Bronchus (tissue), 1 donor: ENCODE results near the gene UGT8.

GRCh38 chr4:111336659-111337029 is 713.8 kb upstream of the PITX2 start:
- PRO-cap, result unidirectional peak, plus-strand start at chr4:111336946

DNA sequence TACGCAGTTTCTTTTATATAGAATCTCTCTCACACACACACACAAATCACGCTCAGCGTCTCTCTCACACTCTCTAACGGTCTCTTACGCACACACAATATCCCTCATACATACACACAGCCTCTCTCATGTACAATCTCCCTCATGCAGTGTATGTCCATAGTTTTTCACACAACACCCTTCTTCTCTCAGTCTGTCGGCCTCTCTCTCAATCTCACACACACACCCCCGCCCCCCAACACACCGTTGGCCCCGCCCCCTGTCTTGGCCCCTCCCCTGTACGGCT is 225 bp upstream of the FAM241A start:
- PRO-cap, result bidirectional peak, plus-strand start outside the sequence, minus-strand start at position 230 of the sequence

GRCh38 chr4:112187452-112188126 is 42.3 kb downstream of the FAM241A start:
- PRO-cap, result no peak

GRCh38 chr4:112279939-112280389 is 5.7 kb downstream of the TIFA start:
- PRO-cap, result no peak

GRCh38 chr4:112645428-112645964 is 8.6 kb downstream of the LARP7 start:
- PRO-cap, result no peak

DNA sequence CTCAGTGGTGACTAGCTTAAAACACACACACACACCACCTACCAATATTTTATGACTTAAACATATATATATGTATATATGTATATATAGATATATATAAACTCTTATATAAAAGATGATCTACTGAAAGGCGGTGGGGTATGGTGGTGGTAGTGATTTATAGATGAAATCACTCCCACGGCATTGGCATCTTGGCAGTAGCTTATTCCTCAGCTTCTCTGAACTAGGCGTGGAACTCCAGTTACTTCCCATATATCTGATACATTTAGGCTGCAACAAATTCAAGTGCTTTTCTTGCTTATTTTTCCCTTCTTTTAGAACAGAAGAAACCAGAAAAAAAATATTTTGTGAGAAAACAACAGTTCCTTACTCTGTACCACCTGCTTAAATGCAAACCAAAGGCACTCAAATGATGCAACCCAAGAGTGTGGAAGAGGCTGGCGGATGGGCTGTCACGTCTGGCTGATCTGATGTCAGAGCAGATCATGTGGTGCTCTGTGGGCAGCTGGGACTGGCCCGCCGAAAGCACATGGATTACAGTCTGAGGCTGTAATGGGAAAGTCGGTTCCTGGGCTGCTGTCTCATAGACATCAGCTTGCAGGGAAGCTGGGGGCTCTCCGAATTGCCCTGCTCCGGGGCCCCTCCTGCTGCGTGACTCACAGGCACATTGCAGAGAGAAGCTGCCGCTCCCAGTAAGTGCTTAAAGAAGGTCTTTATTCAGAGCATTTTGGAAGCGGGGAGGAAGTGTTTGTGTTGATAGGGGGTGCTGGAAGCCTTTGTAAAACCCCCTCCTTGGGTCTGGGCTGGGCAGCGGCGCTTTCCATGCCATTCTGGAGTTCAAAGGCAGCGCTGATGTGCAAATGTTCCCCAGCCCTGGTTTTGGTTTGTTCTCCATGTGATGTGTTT is 180.9 kb downstream of the LARP7 start:
- PRO-cap, result no peak

GRCh38 chr4:113106197-113106463 is 56.7 kb downstream of the ANK2 start:
- PRO-cap, result no peak

DNA sequence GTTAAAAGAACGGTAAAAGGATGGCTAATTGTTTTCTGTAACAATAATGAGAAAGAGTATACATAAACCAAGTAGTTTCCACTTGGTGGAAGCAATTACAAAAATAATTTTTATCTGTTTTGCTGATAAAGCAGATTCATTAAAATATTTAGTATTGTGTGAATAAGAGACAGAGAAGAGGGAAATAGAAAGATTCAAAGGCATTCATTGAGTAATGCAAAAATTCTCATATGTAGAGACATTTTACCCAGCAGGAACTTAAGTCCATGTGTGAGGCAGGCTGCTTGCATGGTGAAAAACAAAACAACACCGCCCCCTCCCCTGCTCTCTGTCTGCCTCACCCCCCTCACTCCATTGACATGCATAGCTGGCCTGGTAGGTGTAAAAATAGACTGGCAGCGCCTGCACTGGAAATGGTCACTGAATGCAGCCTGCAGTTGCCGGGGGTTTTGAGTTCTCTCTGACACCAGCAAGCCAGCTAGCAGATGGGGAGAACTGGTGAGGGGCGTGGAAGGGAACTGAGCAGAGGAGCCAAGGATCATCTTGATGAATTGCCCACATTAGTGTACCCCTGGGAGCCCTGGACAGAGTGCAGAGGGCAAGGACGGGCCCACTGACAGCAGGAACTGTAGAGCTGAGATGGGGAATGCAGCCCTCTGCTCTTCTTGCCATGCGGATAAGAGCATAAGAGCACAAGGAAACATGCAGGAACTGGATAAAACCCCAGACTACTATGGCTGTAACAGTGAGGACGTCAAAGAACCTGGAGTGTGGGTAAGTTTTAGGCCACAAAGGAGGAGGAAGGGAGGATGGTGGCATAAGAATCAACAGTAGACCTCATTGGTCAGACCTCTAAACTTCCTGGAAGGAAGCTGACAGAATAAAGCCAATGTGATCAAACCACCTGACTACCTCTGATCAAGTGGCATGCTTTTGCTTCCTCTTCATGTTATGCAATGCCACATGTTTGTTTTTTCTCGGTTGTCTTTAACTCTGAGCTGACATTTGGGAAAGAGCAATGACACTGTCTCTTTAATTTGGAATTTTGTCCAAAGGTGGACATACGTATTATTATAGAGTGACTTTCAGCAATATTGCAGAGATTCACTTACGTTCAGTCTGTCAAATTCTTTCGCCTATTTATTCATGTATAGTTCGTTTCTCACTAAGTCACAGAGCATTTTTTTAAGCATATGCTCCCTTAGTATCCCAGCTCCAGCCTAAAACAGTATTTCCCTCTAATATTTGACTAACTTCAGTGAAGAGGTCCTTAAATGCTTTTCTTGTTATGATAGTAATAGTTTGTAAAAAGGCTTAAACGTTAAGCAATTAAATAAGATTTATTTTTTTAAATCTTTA is 96.3 kb downstream of the ANK2 start:
- PRO-cap, result bidirectional peak, plus-strand start at position 1,005 of the sequence, minus-strand start at position 756 of the sequence

- PRO-cap, result no peak
Measured at GRCh38 chr4:113181674-113182055, 132.2 kb downstream of the ANK2 start.

DNA sequence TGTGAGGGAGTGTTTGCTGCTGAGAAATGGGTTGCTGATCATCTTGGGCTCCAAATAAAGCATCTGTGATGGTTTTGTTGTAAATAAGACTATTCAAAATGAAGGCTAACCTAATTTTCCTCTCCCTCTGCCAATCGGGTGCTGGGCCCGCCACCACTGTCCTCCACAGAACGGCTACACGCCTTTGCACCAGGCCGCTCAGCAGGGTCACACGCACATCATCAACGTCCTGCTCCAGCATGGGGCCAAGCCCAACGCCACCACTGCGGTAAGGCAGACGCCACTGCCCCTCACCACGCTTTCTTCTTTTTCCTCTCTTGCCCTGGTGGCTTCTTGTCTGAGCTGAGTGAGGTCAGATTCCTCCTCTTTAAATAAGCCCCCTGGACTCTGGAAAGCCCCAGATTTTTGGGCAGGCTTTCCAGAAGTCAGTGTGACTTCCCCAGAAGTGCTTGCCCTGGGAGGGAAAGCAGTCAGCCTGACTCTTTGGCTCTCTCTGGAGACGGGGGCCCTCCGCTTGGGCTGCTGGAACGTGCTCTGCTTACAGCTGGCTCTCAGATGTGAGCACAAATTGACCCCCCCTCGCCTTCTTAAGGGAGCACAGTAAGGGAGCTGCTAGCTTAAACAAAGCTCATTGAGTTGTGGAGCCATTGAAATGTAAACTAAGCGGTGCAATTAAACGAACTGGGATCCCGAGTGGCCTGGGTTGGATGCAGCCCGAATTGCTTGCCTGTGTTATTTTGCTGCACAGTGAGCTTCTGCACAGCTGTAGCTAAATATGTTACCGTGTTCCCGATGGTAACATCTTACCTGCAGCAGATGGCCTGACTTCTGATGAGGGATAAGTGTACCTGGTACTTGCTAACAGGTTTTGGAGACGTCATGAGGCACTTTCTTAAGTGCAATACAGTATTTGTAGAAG is 243.1 kb downstream of the ANK2 start:
- PRO-cap, result no peak

DNA sequence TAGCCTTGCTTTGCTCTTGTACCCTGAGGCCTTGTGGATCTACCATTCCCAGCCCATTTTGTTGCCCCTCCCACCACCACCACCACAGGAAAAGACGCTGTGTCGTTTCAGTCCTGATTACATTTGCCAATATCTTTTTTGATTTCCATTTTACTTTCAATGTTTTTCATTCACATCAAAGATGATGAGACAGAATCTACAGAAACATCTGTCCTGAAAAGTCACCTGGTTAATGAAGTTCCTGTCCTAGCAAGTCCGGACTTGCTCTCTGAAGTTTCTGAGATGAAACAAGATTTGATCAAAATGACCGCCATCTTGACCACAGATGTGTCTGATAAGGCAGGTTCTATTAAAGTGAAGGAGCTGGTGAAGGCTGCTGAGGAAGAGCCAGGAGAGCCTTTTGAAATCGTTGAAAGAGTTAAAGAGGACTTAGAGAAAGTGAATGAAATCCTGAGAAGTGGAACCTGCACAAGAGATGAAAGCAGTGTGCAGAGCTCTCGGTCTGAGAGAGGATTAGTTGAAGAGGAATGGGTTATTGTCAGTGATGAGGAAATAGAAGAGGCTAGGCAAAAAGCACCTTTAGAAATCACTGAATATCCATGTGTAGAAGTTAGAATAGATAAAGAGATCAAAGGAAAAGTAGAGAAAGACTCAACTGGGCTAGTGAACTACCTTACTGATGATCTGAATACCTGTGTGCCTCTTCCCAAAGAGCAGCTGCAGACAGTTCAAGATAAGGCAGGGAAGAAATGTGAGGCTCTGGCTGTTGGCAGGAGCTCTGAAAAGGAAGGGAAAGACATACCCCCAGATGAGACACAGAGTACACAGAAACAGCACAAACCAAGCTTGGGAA is 303.6 kb downstream of the ANK2 start:
- PRO-cap, result no peak

DNA sequence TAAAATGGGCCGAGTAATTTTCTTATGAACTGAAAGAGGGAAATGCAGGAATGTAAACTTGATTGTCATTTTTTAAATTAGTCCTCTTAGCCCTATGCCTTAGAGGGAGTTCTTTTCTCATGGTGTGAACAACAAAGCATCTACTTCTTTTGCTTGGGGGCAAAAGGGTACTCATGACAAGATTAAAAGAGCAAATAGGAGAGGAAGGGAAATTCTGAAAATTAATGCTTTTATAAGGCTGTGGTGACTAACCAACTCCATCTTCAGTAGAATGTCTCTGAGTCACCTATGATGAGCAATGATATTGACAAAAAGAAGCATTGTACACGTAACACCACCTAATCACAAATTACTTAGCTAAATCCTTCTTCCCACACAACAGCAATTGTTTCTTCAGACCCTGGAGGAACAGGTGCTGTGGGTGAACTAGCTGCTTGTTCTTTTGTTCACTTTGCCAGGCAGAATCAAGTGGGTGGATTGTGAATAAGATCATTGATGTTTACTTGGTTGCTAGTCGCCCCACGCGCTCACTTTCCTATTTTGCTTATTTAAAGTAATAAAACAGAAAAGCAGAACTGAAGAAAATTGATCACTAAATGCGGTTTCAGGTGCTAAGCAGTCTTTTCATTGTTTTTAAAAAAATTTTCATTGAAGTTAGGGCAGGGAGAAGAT is 315.6 kb downstream of the CAMK2D start:
- PRO-cap, result no peak

DNA sequence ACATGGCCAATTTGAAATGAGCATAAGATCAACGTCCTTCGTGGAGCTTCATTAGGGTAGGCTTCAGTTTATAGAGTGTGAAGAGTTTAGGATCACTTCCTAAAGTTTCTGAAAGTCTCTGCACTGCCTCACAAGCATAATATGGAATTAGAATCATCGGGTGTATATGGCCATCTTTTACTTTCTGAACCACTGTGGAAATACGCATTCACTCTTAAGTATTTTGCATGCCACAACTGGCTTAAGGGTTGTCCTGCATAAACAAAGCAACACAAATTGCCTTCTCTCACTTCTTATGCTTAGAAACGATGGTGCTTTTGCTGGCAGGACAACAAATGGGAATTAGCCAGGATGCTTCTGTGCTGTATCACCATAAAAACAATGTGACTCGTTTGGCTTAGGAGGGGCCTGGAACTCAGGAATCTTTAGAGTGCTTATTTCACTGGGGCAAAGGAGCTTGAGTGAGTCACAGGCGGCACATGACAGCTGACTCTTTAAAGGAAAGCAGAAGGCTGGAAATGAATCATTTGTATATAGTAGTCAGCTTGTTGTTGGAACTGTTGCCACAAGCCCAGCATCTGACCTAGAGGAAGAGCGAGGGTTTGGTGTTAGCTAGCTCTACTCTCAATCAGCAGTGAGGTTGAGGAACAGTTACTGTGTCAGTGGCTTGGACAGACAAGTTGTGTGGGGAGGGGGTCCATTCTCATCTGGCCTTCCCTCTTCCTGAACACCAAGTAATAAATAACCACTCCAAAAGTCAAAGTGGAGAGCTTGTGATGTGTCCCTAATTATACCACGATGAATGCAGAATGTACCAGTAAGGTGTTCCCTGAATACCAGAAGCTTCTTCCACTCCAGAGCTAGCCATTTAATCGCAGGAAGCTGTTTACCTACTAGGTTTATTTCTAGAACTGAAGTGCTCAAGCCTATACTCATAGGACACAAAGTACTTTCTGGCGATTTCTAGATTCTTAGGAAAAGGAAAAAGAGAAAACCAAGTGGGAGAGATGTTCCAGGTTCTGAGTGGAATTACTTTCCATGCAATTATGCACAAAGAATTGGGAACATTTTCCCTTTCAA is 293.2 kb downstream of the CAMK2D start:
- PRO-cap, result no peak

DNA sequence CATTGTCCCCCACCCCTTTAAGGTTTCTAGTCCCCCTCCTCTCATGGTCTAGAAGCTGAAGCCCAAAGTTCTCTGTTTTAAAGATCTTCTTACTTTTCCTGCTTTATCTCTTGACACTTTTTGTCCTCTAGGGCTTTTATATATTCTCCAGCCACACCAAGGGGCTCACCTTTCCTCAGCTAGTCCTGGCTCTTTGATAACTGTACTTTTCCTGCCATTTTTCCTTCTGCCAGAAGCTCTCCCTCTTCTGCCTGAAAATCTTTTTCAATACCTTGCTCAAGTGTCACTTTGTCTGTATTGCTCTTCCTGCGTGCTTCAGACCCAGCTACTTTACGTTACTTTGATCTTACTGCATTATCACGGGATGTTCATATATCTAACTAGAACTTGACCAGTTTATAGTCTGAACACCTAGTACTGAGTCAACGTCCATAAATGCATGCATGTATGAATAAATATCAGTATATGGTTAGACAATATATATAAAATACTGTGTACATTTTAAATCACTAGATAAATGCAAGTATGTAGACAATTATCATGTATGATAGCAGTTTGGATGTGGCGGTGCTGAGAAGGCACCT is 289.7 kb downstream of the CAMK2D start:
- PRO-cap, result no peak

GRCh38 chr4:113493193-113494291 is 268.0 kb downstream of the CAMK2D start:
- PRO-cap, result no peak

GRCh38 chr4:113584651-113585237 is 176.8 kb downstream of the CAMK2D start:
- PRO-cap, result no peak

GRCh38 chr4:113636306-113637364 is 124.9 kb downstream of the CAMK2D start:
- PRO-cap, result no peak

DNA sequence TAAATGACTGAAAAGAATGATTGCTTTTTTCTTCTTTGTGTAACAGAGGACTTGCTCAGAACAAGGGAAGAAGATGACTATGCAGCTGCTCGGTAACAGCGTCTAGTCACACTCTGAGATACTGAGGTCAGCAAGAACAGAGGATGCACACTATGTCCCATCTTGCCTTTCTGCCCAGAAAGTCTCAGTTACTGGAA is 77.1 kb downstream of the CAMK2D start:
- PRO-cap, result no peak

GRCh38 chr4:114481436-114482154 is 117.0 kb upstream of the UGT8 start:
- PRO-cap, result no peak

- PRO-cap, result bidirectional peak, plus-strand start at chr4:114598427, minus-strand start at chr4:114598289; bidirectional peak, plus-strand start at chr4:114598582, minus-strand start at chr4:114598568; bidirectional peak, plus-strand start at chr4:114598948, minus-strand start at chr4:114598645
Measured at GRCh38 chr4:114598220-114599218, at the start of gene UGT8. Gene UGT8 (plus strand): TSS chr4:114598807.